Mesenchymal stem cell of Wharton's jelly (primary cell): ENCODE measurements around a stretch of chr1.

DNA sequence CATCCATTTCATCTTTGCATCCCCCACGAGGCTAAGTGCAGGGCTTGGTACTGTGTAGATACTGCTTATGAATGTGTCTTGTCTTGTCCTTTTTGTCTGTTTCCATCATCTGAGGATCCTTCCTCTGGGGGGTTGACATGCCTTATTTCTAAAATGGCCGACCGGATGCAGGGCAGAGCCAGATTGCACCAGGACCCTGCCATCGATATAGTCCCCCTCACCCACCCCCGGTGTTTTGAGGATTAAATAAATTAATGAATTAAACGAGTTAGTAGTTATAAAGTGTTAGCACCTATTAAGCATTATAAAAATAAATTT lies 53.6 kb upstream of the DNAJC6 start:
- CAGE, long polyA plus RNA = no peak

- CAGE, long polyA plus RNA = no peak
Observed at GRCh38 chr1:65264373-65265077, 44.8 kb upstream of the DNAJC6 start.

DNA sequence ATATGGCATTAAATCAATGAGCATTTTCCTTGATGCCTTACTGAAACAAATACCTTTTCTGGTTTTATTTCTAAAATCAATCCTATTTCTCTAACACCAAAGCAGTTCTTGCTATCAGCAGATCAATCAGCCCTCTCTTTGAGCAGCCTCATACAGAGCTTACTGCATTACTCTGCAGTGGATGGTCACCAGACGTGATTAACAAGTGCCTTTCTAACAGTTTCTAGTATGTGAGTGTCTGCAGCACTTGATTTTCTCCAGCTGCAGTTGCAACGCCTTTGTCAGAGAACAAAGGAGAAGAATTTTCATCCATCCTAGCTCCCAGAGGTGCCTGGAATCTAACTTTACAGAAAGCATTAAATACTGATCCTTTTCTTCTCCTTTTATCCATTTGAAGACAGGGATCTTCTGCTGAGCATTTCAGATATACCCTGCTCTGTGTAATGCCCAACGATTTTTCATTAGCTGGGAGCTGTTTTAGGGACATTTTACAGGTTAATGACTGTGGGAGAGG lies 177.3 kb upstream of the SGIP1 start:
- CAGE, long polyA plus RNA = no peak

DNA sequence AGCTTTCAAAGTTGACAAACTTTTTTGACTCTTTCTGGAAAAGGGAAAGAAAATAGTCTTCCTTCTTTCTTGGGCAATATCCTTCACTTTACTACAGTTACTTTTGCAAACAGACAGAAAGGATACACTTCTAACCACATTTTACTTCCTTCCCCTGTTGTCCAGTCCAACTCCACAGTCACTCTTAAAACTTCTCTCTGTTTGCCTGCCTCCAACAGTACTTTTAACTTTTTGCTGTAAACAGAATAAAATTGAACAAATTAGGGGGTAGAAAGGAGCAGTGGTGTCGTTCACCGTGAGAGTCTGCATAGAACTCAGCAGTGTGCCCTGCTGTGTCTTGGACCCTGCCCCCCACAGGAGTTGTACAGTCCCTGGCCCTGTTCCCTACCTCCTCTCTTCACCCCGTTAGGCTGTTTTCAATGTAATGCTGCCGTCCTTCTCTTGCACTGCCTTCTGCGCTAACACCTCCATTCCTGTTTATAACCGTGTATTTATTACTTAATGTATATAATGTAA lies 160.7 kb upstream of the SGIP1 start:
- CAGE, long polyA plus RNA = no peak

DNA sequence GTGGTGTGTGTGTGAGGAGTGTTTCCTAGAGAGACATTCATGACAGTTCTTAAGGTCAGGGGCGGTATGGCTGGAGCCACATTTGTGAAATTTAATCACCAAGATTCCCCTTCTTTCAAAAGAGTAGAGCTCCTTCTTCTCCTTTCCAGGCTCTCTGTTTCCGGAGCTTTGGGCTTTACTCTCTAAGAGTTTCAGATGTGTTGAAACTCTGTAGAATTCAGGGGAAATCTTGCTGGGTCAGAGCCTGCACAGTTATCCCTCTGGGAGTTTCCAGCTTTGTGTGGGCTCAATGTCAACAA lies 138.3 kb upstream of the SGIP1 start:
- CAGE, long polyA plus RNA = no peak

DNA sequence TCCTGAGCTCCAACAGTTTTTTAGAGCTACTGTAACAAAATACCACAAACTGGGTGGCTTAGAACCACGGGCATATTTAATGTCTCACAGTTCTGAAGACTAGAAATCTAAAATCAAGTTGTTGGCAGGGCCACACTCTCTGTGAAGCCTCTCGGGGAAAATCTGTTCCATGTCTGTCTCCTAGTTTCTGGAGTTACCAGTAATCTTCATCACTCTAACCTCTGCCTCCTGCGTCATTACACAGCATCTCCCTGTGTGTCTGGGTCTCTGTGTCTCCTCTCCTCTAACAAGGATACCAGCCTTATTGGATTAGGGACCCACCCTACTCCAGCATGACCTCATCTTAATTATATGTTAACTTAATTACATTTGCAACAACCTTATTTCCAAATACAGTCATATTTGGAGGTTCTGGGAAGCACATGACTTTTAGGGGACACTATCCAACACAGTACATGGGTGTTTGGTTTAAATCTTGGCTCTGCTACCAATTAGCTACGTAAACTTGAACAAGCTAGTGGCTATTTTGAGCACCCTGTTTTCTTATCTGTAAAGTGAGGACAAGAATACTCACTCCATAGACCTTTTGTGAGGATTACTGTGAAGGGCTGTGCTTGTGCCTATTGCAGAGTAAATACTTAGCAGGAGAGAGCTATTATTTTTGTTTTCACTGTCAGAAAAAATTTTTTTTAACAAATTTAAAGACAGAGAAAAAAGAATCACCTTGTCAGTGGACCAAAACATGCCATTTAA lies 83.9 kb upstream of the SGIP1 start:
- CAGE, long polyA plus RNA = no peak

DNA sequence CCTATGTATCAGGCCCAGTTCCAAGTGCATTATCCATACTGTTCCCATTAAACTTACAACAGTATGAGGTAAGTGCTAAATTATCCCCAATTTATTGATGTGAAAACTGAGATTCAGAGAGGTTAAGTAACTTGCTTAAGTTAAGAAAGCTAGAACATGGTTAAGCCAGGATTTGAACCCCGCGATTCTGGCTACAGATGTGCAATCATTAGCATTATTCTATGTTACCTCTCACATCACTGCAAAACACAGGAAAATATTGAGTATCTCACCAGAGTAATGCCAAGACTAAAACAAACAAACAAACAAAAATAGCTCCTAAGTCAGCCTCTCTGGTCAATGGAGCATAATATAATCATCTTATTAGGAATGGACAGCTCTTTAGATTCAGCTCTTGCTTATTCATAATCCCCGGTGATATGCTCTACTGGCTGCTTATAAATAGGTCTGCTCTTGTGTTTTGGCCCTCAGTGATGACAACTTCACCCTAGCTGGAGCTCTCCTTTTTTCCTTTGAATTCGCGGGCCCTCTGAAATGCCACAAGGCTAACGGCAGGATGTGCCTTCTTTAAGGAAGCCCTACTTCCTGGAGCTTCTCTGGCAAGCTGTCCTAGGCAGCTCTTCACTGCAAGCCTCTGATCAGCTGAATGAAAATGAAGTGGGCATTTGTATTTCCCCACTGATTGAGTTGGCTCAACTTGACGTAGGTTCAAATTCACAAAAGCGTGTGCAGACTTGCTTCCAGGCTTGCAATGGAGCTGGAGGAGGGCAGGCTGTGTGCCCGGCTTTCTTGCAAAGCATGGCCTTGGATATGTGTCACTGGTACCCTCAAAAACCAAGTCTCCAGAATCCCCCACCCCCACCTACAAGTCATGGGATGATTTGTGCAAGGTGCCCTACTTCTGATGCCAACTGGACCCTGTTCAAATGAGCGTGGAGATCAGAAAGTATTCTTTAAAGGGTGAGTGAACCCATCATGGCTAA lies 22.1 kb downstream of the SGIP1 start:
- CAGE, long polyA plus RNA = no peak

DNA sequence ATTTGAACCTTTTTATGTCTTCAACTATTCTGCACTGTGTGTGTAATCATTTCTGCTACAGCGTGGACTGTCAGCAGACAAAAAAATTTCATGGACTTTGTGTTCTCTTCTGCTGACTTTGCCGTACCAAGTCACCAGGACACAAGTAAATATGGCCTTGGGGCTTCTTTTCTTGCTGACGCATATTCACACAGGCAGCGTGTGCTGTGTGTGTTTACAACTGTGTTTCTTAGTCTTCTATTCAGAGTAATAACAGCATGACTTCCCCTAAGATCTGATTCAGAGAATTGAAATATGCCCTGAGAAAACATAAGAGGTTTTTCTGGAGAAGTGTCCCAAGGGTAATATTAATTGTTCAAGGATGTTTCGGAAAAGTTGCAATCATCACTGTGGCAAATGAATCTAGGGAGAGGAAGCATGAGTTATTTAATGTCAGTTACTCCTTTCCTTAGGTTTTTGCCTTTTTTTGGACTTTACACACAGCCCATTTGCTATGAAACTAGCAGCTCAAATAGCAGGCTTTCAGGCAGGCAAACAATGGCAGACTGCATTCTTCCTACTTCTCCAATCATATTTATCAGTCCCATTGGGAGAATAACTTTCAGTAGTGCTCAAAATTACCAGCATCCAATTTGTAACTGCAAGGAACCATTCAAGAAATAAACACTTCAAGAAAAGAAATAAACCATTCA lies 47.0 kb upstream of the DYNLT5 start:
- CAGE, long polyA plus RNA = no peak

DNA sequence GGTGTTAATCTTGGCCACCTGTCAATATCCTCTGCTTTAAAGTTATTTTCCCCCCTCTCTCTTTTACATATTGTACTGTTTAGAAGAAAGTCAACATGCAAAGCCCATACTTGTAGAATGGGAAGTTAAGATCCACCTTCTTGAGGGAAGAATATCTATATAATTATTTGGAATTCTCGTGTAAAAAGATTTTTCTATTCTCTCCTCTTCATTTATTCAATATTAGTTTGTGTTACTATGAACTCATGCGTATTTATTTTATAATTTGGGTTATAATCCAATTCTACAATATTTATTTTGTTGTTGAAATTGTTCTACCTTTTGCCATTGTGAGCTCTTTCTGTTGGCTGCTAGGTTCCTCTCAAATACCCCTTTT lies 46.7 kb downstream of the DNAI4 start:
- CAGE, long polyA plus RNA = no peak

GRCh38 chr1:66925888-66926273 lies 1.1 kb downstream of the MIER1 start:
- CAGE, long polyA plus RNA = no peak

GRCh38 chr1:67336863-67337247 lies 29.2 kb downstream of the IL12RB2 start:
- CAGE, long polyA plus RNA = no peak

- CAGE, long polyA plus RNA = no peak
Observed at GRCh38 chr1:67426080-67426414, 4.2 kb downstream of the SERBP1 start.

- CAGE, long polyA plus RNA = no peak
Observed at GRCh38 chr1:67524065-67525090, 94.2 kb upstream of the SERBP1 start.

- CAGE, long polyA plus RNA = no peak
Observed at GRCh38 chr1:67537295-67538008, 107.2 kb upstream of the SERBP1 start.

DNA sequence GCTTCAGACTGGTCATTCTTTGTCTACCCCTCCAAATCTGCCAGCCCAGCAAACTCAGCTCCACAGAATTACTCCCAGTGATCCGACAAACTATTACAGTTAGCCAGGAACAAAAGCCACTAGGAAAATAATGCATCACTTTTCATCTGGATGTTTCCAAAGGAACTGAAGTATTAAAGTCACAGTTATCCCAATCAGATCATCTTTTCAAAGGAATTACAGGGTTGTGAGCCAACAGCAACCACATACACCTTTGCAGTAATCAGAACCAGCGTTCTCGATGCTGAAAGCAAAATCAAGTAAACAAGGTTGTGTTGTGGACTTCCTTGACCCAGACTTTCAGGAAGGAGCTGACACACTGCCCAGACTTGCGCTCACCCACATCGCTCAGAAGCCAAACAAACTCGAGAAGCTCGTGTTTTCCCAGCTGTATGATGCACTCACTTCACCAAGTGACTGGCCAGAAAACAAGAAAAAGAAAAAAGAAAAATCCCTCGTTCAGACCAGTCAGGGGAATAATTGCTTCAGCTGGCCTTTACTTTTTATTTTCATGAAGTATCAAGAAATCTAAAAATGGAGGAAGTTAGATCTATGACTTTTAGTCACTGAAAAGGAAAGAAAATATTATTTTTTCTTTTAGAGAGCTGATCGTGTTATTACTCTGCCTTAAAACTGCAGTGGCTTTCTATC lies 66.3 kb upstream of the GADD45A start:
- CAGE, long polyA plus RNA = no peak

DNA sequence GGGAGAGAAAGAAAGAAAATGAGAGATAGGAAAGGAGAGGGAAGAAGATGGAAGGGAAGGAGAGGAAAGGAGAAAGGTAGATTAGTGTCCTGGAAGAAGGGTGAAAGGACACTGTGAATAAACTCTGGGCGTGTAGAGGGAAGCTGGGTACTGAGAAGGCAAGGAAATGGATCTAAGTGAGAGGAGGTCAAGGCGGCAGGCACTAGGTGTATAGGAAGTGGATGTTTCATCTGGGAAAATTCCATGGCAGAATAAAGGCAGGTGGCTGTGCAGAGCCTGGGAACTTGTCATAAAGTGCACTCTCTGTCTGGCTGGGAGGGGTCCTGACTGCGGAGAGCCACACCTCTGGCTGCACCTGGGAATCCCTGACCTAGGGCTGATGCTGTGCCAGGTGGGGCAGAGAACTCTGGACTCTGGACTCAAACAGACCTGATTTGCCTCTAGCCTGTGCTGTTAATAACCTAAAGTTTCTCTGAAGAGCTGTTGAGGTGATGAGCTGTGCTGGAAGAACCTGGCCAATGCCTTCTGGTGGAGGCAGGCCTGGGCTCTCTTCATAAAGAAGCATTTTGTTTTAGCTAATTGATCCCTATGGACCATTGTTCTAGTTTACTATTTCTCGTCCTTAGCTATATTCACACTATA lies 53.3 kb upstream of the GADD45A start:
- CAGE, long polyA plus RNA = no peak

GRCh38 chr1:67635367-67635950 lies 49.5 kb upstream of the GADD45A start:
- CAGE, long polyA plus RNA = no peak

- CAGE, long polyA plus RNA = no peak
Observed at GRCh38 chr1:67687595-67688698, 2.9 kb downstream of the GADD45A start.

- CAGE, long polyA plus RNA = no peak
Observed at GRCh38 chr1:67688699-67688821, 3.6 kb downstream of the GADD45A start.

GRCh38 chr1:67706205-67706697 lies 21.2 kb downstream of the GADD45A start:
- CAGE, long polyA plus RNA = no peak